Foreskin keratinocyte (primary cell): Measurements from ENCODE around the genes GAA and SGSH.

DNA sequence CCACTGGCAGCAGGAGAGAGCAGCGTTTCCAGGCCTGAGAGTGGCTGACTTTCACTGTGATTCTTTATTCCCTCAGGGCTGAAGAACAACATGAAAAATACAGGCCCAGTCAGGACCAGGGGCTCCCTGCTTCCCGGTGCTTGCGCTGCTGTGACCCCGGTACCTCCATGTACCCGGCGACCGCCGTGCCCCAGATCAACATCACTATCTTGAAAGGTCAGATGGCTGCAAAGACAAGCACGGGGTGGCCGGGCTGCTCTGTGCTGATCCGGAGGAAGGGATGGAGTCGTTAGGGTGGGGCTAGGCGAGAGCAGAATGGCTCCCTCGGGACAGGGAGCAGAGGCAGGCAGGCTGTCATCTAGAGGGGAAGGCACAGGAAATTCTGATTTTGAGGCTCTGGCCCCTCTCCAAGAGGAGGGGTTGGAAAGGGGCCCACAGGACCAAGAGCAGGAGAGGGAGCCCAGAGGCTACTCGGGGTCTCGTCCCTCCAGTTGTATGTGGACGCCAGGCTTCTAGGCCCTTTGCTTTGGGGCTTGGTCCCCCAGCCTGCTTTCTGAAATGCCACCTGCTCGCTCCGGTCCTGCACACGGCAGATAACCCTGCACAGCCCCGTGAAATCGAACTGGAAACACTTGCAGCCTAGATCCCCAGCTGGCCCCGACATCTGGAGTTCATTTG, 22.6 kb downstream of the C1QTNF1 start:
- RAMPAGE, total RNA = no peak

GRCh38 chr17:79658653-79659285, 47.9 kb upstream of the RBFOX3 start:
- RAMPAGE, total RNA = no peak

DNA sequence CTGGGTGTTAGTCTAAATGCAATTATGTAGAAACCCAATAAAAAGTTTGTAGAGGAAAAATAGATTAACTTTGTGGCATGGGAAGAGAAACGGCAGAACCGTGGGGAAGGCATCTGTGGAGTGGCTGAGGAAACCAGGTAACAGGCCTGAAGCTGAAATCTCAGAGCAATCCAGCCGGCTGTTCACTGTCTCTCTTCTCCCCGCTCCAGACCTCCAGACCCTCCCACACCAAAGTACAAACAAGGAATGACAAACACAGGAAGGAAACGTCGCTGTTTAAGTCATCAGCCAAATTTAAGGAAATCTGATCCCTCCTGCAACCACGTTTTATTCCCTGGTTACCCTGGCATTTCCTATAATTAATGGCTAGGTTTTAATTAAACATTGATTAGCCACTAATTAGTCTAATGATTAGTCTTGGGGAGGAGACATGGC, 51.9 kb upstream of the RBFOX3 start:
- RAMPAGE, total RNA = no peak

DNA sequence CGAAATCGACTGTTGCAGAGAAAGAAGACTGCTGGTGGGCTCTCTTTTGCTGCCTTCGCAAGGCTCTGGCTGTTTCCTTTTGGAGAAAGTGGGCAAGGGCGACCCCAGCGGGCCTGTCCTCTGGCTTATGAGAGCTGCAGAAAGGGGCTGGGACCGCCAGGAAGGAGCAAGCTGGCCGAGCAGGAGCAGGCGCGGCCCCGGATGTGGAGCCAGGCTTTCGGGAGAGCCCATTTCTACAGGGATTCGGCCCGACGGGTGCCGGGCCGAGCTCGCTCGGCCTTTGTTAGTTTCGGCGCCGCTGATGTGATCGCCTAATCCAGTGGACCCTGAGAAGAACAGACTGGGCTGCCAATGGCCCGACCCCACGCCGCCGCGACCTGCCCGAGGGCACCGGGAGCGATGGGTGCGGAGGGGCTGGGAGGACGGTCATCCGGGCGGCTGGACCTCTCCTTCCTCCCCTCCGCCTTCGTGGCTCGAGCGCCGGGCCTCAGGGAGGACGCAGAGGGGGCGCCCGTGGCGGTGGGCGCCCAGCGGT, 7.4 kb downstream of the CBX8 start:
- RAMPAGE, total RNA = no peak

GRCh38 chr17:79804153-79804829, 7.4 kb upstream of the CBX8 start:
- RAMPAGE, total RNA = no peak

DNA sequence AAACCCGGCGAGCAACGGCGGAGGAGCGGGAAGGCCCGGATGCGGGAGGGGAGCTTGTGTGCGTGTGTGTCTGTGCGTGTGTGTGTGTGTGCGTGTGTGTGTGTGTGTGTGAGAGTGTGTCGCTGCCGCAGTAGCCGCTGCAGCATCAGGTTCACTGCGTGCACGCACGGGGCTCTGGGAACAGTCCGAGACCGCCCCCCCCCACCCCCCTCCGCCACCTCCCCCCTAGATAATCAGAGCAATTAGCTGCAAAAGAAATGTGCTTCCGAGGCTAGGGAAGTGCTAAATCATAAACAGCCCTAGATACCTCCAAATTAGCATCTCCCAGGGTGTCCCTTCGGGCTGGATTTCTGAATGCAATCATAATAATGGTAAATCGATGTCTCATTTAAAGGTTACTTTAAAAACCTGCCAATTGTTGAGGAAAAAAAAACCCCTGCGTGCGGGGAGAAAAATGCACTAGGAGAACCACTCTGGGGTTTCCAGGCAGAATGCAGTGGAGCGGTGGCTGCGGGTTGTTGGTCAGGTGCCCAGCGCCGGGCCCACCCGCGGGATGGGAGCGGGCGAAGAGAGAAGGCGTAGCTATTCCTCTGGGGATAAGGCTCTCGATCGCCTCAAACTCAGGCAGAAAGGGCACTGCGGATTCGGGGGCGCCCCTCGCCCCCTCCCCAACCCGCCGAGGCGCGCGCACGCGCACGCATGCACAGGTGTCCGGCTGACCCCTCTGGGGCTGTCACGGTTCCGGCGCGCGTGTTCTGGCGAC, 13.9 kb upstream of the CBX8 start:
- RAMPAGE, total RNA = no peak

DNA sequence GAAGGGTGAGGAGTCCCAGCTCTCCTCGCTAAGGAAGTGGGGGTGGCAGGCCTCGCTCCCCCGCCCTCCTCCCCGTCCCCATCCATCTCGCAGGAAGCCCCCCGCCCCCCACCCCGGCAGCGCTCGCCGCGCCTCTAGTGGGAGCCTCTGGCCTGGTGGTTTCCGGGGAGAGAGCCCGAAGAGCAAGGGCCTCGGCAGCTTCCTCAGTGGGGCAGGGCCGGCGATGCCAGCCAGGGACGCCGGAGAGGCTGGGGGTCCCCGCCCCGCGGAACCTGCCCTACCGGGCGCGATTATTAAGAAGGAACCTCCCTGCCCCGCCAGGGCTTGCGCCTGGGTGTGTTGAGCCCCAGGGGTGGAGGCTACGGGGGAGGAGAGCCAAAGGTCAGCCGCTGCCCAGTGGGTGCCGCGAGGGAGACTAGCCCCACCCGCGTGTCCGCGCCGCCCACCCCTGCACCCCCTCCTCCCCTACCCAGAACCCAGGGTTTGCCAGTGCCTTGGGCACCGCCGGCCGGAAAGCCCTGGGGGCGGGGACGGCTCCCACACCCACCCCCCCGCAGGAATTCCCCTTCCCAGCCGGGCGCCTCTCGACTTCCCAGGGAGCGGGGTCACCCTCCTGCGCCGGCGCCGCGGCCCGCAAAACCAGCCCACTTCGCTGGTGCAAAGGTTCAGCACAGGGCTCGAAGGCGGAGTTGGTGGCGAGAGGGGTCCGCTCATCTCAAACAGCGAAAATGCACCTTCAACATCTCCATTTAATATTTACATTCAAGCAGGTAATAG, 6.6 kb downstream of the CBX4 start:
- RAMPAGE, total RNA = no peak

- RAMPAGE, total RNA = no peak
Measured at GRCh38 chr17:79919907-79920420, 80.7 kb upstream of the CBX4 start.

- RAMPAGE, total RNA = no peak
Measured at GRCh38 chr17:79949658-79949882, 86.1 kb downstream of the TBC1D16 start.

DNA sequence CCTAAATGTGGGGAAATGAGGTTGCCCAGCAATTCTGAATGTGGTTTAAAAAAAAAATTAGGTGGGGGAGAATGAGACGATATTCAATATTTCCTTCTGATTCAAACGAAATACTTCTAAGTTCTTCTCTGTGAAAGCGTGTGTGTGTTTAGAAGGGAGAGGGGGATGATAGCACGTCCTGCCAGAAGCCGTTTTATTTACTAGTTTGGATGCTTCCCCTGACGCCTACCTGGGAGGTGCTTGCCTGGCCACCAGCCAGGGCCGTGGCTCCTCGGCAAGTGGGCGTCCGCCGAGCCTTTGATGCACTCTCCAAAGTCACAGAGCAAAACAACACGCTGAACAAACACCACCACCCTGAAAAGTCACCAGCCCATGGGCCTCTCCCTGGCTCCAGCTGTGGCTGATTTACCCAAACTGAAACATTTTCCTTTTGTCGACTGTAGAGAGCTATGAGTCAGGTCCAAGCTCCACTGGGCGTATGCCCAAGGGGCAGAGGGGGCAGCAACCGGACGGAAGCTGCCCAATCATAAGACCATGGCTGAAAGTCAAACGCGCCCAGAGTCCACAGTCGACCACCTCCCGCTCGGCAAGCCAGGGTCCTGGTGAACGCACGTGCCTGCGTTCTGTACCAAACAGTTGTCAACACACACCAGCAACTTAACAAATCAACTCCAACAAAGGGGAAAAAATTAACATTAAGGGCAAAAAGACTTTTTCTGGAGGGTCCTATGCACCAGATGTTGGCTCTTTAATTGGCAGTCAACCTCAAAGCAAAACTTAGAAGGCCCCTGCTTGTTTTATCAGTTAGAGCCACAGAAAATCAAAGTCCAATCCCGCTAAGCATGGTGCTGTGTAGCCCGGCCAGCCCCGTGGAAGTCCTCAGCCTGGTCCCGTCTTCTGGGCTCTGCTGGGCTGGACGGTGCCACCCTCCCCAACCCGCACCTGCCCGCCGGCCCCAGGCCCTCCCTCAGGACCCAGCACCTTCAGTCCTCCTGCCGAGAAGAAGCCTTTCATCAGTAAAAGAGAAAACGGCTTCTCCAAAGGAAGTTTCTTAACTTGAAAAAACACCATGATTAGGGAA, 47.4 kb downstream of the TBC1D16 start:
- RAMPAGE, total RNA = no peak

DNA sequence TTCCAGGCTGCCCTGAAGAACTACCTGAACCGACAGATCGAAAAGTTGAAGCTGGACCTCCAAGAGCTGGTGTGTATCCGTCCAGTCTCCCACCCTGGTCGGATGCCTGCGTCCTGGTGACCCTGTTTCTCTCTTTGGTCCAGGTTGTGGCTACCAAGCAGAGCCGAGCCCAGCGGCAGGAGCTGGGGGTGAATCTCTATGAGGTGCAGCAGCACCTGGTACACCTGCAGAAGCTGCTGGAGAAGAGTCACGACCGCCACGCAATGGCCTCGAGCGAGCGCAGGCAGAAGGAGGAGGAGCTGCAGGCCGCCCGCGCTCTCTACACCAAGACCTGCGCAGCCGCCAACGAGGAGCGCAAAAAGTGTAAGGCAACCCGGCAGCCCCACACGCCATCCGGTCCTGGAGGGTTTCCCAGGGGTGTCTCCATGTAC, 13.5 kb downstream of the CCDC40 start:
- RAMPAGE, total RNA = no peak

DNA sequence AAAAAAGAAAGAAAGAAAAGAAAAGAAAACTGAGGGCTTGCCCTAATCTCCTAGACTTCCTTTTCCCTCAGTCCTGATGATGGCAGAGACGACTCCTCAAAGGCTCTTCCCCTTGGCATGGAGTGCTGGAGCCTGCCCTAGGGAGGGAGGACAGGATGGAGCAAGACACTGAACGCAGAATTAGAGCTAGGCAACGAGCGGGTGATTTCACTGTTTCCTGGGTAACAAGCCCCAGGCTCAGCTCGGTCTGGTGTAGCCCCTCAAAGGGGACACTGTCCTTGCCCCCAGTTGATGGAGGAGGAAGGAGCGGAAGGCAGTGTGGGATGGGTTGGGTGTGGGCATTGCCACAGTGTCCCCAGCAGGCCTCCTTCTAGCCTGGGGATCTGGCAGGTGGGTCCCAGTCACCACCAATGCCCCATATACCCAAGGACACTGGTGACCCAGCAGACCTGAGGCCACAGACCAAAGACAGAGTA, 31.5 kb upstream of the GAA start:
- RAMPAGE, total RNA = no peak

DNA sequence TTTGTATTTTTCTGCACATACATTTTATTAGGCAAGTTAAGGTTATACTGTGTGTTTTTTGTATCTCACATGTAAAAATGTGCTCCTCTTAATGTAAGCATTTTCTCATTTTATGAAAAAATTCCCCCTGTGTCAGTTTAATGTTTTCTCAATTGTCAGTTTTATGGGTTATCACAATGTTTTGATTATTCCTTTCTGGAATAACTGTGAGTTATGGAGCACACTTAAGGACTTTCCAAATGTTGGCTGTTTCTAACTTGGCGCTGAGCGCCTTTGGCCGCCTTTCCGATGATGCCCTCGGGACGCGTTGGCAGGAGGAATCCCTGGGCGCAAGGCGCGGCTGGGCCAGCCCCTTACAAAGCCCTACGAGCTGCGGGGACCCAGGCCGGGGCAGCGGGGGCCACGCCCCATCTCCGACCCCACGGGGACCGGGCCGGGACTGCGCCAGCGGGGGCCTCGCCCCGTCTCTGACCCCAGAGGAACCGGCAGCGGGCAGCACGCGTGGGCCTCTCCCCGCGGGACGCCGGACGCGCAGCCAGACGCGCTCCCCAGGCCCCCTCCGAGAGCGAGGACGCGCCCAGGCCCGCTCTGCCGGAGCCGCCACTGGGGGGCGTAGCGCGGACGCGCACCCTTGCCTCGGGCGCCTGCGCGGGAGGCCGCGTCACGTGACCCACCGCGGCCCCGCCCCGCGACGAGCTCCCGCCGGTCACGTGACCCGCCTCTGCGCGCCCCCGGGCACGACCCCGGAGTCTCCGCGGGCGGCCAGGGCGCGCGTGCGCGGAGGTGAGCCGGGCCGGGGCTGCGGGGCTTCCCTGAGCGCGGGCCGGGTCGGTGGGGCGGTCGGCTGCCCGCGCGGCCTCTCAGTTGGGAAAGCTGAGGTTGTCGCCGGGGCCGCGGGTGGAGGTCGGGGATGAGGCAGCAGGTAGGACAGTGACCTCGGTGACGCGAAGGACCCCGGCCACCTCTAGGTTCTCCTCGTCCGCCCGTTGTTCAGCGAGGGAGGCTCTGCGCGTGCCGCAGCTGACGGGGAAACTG, at the start of gene GAA:
Gene GAA (plus strand): TSS at position 739 of the 1,035 bp plus-strand sequence.
- RAMPAGE, total RNA = no peak

DNA sequence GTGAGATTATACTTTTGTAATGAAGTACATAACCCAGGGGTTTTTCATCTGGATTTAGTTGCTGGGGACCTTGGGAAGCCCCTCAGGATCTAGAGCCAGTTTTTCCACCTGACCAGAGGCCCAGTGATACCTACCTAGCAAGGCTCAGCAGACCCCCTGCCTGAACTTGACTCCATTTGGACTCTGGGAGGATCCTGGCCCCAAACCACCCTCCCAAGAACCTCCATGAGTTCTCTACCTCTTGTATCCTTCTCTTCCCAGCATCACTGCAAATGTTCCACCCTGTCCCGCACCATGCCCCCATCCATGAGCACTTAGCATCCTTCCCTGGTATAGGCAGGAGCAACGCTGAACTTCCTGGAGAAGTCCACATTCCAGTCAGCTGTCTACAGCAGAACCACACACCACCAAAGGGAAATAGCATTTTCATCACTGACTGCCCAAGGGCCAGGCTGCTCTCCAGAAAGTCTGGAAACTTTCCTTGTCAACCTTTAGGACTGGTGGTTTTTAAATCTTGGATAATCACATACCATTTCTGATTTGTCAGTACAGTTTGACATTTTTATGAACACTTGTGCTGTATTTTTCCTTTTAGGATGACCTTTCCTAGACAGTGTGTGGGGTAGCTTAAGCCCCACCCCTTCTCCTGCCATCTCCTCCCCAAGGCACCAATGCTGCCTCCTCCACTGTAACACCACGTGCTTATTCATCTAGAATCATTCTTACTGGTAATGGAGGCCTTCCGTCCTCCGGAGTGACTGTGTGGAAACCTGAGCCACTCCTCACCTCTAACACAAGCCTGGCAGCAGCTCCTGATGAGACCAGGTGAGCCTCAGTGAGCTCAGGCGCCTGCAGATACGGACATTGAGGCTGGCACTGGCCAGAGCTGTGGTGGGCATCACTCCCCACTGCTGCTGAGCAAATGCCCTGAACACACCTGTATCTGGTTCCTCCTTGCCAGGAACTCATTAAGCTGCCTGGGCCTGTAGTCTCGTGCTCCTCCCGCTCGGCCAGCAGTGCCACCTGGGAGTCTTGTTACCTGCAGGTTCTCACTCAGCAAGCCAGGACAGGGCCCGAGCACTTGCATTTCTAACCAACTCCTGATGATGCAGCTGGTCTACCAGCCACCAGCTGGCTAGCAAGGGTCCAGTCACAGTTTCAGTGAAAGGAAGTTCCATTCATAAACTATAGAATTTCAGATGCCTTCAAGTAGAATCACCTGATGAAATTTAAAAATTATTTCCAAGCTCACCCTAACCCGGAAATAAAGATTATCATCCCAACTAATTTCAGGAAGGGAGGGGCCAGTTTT, 13.6 kb downstream of the EIF4A3 start:
- RAMPAGE, total RNA = no peak

GRCh38 chr17:80137147-80137906, 9.6 kb downstream of the EIF4A3 start:
- RAMPAGE, total RNA = no peak

DNA sequence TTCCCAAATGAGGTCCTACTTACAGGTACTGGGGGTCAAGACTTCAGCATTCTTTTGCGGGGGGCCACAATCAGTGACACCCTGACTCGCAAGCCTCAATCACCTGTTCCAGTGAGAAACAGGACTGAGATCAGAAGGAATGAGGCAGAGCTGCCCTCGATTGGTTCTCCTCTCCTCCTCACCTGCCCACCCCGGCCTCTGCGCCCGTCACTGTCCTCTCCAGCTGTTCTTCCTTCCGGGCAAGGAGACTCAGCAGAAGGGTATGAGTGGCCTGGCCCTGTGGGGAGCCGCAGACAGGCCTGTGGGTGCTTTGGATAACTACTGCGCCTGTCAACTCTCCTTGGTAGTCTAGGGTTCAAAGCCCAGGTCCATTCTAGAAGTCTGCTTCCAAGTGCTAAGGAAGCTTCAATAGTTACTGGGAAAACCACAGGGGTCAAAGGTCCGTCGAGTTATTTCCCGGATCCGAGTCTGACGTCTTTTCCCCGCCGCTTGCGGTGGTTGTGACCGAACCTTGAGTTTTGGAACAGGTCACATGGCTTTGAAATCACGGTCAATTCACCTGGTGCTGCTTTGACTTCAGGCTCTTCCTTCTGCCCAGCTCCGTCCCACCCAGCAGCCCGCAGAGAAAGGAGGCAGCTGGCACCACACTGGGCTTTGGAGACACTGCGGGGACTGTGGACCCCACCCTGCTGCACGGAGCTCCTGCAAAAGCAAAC, 8.3 kb downstream of the CARD14 start:
- RAMPAGE, total RNA = no peak

DNA sequence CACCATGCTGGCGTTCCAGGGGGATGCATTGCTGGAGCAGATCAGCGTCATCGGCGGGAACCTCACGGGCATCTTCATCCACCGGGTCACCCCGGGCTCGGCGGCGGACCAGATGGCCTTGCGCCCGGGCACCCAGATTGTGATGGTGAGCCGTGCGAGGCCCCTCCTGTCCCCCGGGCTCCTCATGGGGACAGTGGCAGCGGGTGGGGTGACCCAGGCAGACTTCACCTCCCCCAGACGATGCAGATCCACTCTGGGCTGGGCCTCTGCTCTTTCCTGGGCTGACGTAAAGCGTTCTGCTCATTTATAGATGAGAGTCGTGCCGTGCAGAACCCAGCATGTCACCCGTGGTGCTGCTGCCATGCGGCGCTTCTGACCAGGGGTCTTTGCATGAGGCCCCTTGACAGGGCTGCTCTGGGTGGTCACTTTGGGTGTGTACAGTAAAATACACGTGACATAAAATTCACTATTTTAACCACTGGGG, 21.6 kb downstream of the SGSH start:
- RAMPAGE, total RNA = no peak

DNA sequence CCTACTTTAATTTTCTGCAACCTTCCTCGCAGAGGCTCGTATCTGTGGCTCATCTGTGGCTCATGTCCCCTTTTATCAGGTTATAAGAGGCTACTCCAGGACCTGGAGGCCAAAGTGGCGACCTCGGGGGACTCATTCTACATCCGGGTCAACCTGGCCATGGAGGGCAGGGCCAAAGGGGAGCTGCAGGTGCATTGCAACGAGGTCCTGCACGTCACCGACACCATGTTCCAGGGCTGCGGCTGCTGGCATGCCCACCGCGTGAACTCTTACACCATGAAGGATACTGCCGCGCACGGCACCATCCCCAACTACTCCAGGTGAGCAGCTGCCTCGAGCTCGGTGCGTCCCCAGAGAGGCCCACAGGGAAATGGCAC, 18.0 kb downstream of the SGSH start:
- RAMPAGE, total RNA = no peak

DNA sequence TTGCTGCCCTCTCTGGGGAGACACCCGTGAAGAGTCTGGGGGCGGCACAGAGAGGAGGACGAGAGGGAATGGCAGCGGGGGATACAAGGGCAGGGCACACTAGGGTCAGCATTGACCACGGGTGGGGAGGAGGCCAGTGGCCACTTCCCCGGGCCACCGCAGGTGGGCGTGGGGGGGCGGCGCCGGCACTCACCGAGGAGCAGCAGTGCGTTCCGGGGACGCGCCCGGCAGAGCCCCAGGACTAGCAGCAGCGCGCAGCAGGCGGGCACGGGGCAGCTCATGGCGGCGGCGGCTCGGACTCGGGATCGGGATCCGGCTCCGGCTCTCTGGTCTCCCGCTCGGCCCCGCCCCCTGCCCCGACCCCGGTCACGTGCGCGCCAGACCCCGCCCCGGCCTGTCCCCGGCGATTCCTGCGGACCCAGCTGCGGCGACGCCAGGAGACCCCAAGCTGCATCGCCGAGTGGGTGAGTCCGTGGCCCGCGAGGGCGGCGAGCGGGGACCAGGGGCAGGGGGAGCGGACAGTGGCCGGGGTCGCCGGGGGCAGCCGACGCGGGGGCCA, at the start of gene SGSH:
Gene SGSH (minus strand): TSS at position 301 of the 559 bp plus-strand sequence.
- RAMPAGE, total RNA = start-site peak on the minus strand centred at position 329 of the sequence, 57 bp wide, 31 and 31 reads in 2 replicates; start-site peak on the plus strand centred at position 401 of the sequence, 41 bp wide, 17 and 34 reads in 2 replicates

DNA sequence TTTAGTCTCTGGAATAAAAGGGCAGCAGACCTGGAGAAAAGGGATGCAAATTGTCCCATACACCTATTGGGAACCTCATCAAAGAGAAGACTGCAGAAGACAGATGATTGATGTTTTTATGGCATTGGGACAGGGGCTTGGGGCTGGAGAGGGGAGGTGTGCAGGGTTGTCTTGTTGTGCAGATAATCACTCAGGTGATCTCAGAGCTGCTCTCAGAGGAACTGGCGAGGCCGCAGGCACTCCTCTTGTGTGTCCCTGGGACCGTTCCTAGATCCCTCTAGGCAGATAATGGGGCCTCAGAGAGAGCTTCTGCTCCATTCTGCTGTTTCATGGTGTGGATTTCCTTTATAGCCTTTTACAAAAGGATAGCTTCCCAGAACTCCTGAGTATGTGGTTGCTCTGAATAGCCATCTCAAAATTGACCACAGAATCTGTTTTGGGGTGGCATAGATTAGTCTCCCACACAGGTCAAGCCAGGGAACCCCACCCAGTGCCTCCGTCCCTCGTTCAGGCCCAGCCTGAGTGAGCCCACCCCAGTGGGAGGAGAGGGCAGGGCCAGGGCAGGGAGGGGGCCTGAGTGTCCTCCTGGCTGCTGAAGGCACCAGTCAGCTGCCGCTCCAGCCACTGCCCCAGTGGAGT, 1.7 kb downstream of the RNF213 start:
- RAMPAGE, total RNA = no peak